Metastatic Liver Carcinoma in the Adrenal Gland (tissue), 2 donors: ENCODE measurements around the genes HMGCLL1, BEND6 and RAB23.

DNA sequence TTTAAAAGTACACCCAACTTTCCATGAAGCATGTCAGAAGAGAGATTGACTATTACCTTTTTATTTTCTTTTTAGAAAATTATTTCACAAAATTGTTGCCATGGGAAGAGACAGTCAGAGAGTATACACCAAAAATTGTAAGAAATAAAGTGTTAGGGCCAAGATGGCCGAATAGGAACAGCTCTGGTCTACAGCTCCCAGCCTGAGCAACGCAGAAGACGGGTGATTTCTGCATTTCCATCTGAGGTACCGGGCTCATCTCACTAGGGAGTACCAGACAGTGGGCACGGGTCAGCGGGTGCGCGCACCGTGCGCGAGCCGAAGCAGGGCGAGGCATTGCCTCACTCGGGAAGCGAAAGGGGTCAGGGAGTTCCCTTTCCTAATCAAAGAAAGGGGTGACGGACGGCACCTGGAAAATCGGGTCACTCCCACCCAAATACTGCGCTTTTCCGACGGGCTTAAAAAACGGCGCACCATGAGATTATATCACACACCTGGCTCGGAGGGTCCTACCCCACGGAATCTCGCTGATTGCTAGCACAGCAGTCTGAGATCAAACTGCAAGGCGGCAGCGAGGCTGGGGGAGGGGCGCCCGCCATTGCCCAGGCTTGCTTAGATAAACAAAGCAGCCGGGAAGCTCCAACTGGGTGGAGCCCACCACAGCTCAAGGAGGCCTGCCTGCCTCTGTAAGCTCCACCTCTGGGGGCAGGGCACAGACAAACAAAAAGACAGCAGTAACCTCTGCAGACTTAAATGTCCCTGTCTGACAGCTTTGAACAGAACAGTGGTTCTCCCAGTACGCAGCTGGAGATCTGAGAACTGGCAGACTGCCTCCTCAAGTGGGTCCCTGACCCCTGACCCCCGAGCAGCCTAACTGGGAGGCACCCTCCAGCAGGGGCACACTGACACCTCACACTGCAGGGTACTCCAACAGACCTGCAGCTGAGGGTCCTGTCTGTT, 115.0 kb downstream of the FAM83B start:
- PRO-cap, 2 experiments: no peak in any of the 2 experiments

DNA sequence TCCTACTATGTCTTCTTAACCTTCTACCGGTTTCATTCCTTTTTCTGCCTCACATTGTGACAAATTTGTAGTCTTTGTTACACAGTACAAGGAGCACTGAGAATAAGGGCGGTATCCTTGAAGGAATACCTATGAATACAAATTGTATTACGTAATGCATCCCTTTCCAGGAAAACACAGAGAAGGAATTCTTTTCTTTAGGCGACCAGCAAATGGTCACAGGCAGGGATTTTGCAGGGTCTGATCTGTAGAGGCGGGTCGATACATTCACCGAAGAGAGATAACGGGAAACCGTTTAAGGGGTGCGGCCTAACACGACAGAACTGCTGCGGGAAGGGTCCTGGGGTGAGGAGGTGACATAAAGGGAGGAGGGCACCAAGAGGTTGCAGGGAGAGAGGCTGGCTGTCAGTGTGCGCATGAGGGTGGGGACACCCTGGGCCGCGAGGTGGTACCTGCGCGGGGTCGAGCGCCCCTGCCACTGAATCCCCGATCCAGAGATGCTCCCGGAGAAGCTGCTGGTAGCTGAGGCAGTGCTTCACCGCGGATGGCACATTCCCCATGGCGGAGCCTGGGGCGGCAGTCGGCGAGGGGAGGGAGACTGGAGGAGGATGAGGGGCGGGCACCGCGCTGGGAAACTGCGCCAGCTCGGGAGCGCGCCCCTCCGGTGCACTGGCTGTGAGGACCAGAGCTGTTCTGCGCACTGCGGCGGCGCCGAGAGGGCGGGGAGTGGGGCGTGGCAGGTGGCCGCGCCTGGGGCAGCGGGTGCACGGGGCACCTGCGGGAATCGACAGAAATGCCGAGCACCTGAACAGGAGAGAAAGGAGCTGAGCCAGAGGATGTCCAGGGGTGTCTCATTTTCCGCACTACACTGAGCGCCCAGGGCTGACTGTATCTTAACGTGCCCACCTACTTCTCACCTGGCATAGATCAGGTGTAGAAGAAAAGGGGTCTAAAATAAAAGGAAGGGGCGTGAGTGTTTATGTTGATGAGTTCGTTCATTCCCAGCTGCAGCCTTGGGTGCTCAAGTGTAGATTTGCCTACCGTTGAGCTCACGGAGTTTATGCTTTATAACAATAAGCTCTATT, at the start of gene HMGCLL1:
Gene HMGCLL1 (minus strand): TSS at position 697 of the 1,085 bp plus-strand sequence.
- PRO-cap, 2 experiments: no peak in any of the 2 experiments

GRCh38 chr6:56311144-56311533, 63.8 kb upstream of the COL21A1 start:
- PRO-cap, 2 experiments: no peak in any of the 2 experiments

DNA sequence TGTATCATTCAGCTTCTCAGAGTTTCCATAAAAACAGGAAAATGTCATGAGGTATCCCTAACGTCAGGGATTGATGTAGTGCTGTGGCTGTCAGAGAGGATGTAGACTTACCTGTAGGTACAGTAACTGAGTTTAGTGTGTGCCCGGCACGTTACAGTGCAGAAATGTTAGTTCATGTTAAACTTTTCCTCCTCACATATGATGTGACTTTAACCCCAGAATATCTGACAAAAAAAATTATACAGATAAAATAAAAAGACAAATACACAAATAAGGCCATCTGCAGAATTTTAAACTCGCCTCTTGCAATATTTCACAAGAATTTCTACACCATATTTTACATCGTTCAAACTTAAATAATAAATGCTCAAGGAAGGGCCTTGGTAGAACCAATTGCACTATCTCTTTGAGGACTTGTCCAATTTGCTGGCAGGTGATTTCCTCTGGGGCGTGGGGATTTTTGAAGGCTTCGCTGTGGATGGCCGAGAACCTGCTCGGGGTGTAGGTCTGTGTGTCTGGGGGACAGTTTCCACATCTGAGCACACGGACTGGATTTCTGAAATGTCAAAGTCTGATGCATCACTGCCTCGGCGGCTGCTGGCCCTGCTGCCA, 211.3 kb upstream of the COL21A1 start:
- PRO-cap, 2 experiments: no peak in any of the 2 experiments

GRCh38 chr6:56527383-56527793, 280.0 kb upstream of the COL21A1 start:
- PRO-cap, 2 experiments: no peak in any of the 2 experiments

GRCh38 chr6:56542281-56543133, 295.1 kb upstream of the COL21A1 start:
- PRO-cap, 2 experiments: peak in 2 of 2 experiments; most common plus-strand start chr6:56543014 (in 2); most common minus-strand start chr6:56542884 (in 2)

DNA sequence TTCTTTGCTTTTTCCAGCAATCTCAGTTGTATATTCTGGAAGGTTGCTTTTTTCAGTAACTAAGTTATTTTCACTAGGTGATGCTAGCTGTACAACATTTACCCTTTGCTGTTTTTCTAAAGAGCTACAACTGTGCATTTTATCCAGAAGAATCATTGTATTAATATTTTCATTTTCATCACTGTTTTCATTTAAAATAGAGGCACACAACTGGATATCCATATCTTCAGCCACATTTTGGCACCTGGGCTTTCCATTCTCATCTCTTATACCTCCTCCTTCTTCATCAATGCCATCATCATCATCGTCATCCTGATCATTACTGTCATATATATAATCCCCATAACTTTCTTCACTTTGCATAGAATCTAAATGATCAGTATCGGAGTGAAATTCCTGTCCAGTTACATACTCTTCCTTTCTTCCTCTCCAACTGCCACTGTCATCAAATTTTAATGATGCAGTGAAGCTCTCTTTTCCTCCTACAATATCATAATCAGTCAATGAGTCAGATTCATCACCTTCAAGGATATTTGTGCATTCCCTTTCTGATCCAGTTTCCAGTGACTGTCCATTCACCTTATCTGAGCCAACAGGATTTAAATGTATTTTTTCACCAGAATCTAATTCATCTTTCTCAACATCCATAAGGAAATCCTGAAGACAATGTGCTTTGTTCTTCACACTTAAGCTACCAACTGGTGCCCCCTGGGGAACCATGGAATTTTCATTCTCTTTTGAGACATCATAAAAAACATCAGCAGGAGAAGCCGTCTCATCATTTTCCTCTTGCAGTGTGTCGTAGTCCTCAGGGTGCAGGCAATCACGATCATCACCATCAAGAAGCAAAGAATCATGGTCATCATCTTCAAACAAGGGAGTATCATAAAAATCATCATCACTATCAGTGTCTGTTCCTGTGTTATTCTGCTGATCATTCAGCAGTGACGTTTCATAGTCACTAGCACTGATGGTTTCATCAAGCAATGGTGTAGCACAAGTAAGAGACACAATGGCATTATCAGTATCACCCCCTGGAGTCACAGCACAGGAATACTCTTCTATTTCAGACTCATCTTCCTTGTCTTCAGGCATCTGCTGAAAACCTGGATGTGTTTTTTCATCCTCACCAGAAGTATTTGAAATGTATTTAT, 348.3 kb downstream of the DST start:
- PRO-cap, 2 experiments: no peak in any of the 2 experiments

DNA sequence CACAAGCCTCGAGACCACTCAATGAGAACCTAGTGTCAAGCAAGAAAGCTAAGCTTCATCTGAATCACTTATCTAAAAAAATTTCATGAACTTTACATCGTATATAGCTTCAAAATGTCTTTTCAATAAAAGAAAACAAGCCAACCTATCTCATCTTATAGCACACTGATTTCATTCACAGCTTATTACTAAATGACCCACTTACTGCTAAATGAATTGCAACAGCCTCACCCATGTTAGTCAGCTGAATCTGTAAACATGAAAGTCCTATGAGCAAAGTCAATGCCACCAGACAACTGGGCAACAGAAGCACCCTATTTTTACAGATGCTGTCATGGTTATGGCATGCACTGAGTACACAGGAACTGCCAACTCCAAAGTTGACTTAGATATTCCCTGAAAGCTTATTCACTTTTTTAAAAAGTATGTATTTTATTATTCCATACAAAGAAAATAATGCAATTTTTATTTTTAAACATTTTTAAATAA, 270.7 kb downstream of the DST start:
- PRO-cap, 2 experiments: peak in 2 of 2 experiments; most common minus-strand start position 252 of the sequence (in 2)

- PRO-cap, 2 experiments: no peak in any of the 2 experiments
Observed at GRCh38 chr6:56684876-56685771, 269.5 kb downstream of the DST start.

- PRO-cap, 2 experiments: no peak in any of the 2 experiments
Observed at GRCh38 chr6:56688947-56689418, 265.6 kb downstream of the DST start.

- PRO-cap, 2 experiments: no peak in any of the 2 experiments
Observed at GRCh38 chr6:56954458-56955633, at the start of gene BEND6. BEND6 (plus strand) TSS chr6:56955107.

DNA sequence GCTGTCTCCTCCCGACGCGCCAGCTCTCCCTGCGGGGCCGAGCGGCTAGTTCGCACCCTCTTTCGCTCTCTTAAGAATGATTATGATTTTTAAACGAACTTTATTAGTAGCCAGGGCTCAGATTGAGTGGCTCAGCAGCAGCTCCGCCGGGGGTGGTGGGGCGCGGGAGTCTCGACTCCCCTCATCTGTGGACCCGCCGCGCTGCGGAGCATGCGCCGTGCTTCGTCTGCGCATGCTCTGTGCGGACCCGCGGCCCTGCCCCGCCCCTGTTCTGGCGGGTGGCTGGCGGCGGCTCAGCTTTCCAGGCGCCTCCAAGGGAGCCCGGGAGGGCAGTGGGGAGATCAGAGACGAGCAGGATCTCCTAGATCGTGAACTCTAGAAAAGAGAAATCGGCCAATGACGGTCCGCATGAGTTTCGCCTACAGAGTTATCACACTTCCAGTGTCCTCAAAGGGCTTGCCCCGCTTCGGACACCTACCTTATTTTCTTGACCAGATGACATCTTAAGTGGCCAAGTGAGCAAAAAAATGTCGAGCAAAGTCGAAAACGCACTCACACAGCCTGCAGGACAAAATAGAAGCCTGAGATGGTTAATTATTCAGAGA, at the start of gene RAB23:
Gene RAB23 (minus strand): TSS at position 212 of the 605 bp plus-strand sequence.
- PRO-cap, 2 experiments: peak in 2 of 2 experiments; most common plus-strand start position 269 of the sequence (in 1); most common minus-strand start position 212 of the sequence (in 2)

- PRO-cap, 2 experiments: no peak in any of the 2 experiments
Observed at GRCh38 chr6:57423213-57423610, 105.8 kb downstream of the PRIM2 start.

- PRO-cap, 2 experiments: no peak in any of the 2 experiments
Observed at GRCh38 chr6:60655352-60655877, 1630.6 kb downstream of the KHDRBS2 start.

- PRO-cap, 2 experiments: no peak in any of the 2 experiments
Observed at GRCh38 chr6:61869326-61869821, 416.7 kb downstream of the KHDRBS2 start.

DNA sequence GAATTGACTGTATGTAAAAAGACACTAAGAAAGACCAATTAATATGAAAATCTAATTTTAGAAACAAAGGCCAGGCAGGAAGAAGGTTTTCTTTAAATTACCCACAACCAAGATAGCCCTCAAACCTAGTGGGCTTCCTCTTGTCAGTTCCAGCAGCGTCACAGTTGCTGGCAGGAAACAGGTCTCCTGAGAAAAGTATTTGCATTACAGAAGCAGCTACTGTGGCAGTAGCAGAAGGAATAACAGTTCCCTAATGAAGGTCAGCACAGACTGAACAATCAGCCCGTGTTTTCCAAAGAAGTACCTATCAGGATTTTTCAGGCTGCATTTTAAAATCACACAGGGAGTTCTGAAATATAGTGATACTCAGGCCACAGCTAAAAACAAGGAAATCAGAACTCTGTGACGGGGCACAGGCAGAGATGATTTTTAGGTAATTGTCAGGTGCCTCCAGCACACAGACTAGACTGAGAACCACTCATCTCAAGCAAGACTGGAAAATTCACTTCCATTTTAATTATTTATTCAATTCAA, 230.4 kb upstream of the KHDRBS2 start:
- PRO-cap, 2 experiments: no peak in any of the 2 experiments

GRCh38 chr6:63306559-63306999, 13.2 kb downstream of the LGSN start:
- PRO-cap, 2 experiments: no peak in any of the 2 experiments

GRCh38 chr6:63524978-63525666, 47.2 kb upstream of the PTP4A1 start:
- PRO-cap, 2 experiments: peak in 2 of 2 experiments; most common plus-strand start chr6:63525372 (in 2); most common minus-strand start chr6:63525271 (in 1)

- PRO-cap, 2 experiments: peak in 2 of 2 experiments; most common minus-strand start chr6:63531139 (in 1)
Observed at GRCh38 chr6:63530922-63531391, 41.3 kb upstream of the PTP4A1 start.

DNA sequence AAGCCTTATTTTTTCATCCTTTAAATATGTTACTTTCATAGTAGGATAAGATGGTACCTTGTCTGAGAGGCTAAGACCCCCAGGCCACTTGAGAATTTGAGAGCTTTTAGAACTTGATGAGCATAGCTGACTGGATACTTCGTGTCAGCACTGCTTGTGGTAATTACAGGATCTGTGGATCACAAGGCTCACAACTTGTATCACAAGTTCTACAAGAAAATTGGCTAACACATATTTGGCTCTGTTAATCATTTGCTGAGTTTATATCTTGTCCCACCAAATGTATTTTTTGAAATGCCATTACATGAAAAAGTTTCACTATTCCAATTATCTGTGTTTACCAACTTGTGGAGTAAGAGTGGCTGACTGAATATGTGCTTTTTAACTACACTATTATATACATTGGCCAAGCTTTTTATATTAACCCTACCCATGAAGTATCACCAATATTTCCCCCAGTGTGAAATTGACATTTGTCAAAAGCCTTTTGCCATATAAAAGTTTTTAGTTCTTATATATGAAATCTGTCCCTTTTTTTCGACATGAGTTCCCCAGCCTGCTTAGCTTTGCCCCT, 1.8 kb upstream of the PTP4A1 start:
- PRO-cap, 2 experiments: peak in 2 of 2 experiments; most common minus-strand start position 174 of the sequence (in 2)